Choroid plexus epithelial cell (primary cell): ENCODE measurements around a stretch of chr9.

GRCh38 chr9:94921748-94922098 lies 195.2 kb downstream of the AOPEP start:
- RRBS: 3% methylated on average over 3 of the region's 10 CpGs

GRCh38 chr9:94929284-94930015 lies 203.0 kb downstream of the AOPEP start:
- RRBS: no CpG with 5 or more reads among the region's 17 CpGs

DNA sequence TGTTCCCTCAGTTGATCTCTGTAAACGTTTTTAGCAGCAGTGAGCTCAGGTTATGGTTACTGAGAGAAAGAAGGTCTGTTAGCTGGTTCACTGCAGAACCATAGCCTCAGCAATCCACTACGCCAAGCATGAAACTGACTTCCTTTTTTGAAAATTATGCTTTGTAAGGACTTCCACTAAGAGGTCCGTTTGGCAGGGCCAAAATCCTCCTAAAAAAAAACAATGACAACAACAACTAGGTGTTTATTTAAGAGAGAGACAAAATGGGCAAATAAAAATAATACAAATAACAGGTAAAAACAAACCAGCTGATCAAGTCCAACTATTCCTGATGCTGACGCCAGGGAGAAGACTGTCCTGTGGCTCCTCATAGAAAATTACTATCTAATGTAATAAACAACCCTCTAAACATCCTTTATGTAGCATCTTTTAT lies 273.4 kb downstream of the AOPEP start:
- RRBS: no CpG with 5 or more reads among the region's 4 CpGs

GRCh38 chr9:95034478-95035085 lies 282.9 kb downstream of the FANCC start:
- RRBS: no CpG with 5 or more reads among the region's 4 CpGs

GRCh38 chr9:95063623-95064286 lies 253.8 kb downstream of the FANCC start:
- RRBS: no CpG with 5 or more reads among the region's 12 CpGs

GRCh38 chr9:95068981-95069464 lies 248.5 kb downstream of the FANCC start:
- RRBS: no CpG with 5 or more reads among the region's 6 CpGs

- RRBS: no CpG with 5 or more reads among the region's 16 CpGs
These were observed 183.1 kb downstream of the FANCC start for GRCh38 chr9:95134177-95135016.

- RRBS: no CpG with 5 or more reads among the region's 6 CpGs
These were observed 92.4 kb upstream of the FANCC start for GRCh38 chr9:95409856-95410421.

GRCh38 chr9:95426568-95427182 lies 82.4 kb downstream of the PTCH1 start:
- RRBS: 3% methylated on average over 17 of the region's 41 CpGs

DNA sequence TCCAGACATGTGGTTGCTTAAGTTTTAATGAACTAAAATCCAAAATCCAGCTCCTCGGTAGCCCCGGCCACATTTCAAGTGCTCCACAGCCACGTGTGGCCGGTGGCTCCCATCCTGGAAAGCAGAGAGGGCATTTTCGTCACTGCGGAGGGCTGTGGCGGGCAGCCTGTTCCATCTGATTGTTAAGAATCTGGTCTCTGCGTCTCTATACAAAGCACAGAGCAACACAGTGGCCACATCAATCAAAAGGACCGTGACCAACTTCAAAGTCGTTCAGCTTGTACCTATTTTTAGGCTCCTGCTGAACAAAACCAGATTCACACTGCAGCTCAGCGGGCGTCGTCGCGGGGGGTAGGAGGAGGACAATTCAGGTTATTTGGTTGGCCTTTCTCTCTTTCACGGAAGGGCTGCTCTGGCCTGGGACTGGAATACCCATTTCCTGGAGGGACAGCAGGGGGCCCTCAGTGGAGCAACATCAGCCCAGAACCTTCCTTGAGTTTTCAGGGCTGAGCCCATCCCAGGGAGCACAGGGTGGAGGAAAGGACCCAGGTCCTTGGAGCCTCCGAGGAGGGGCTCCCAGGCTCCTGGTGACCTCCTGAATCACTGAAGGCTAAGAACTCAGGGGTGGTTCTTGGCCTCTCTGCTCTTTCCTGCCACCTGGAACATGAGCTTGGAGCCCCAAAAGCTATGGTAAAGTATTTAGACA lies 61.0 kb downstream of the PTCH1 start:
- RRBS: no CpG with 5 or more reads among the region's 17 CpGs

- RRBS: 1% methylated on average over 34 of the region's 73 CpGs
These were observed 3.4 kb downstream of the PTCH1 start for GRCh38 chr9:95505458-95506311.

DNA sequence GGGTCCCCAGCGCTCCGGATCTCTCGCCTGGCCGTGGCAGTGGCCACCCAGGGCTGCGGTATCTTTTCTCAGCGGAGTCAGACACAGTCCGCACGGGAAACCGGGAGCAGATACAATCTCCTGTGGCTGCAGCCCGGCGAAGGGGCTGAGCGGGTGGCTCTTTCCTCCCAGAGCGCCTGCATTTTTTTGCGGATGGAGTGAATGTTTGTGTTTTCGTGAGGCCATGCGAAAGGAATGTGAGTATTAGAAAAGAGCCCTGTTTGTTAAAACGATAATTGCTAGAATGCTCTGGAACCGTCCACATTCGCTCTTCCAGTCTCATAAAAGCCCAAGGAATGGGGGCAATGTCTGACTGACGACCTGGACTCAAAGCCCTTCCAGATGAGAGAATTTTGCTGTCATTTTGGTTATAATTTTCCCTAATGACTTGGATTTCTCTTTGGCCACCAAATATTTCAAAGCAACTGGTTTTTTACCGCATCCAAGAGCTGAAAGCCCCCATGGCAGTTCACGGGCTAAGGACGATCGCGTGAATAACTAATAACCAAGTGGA lies 61.2 kb upstream of the PTCH1 start:
- RRBS: 5% methylated on average over 7 of the region's 25 CpGs

- RRBS: no CpG with 5 or more reads among the region's 6 CpGs
These were observed 131.3 kb upstream of the PTCH1 start for GRCh38 chr9:95640297-95640760.

DNA sequence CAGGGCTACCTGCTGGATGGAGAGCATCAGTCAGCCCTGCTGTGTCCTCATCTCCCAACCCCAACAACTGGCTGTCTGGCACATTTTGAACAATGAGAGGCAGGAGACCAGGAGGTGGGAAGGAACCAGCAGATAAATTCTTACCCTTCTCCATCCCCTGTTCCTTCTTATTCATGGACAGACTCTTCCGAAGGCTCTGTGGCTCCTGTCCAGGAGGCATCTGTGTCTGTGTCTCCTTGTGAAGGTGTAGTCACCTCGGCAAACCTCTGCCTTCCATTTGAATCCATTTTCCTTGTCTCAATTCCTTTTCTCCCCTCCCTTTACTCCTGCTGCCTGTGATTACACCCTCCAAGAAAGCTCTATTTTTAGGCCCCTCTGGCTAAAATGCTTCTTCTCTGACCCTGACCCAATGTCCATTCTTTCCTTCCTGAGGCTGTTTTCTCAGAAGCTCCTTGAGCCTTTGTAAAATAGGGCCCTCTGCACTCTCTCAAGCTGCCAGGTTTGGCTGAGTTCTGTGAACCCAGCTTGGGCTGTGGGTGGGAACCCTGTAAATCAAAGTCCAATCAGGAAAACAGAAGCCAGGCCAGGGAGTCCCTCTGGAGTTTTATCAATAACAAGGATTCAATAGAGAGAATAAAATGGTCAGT lies 43.9 kb upstream of the ERCC6L2 start:
- RRBS: no CpG with 5 or more reads among the region's 2 CpGs

DNA sequence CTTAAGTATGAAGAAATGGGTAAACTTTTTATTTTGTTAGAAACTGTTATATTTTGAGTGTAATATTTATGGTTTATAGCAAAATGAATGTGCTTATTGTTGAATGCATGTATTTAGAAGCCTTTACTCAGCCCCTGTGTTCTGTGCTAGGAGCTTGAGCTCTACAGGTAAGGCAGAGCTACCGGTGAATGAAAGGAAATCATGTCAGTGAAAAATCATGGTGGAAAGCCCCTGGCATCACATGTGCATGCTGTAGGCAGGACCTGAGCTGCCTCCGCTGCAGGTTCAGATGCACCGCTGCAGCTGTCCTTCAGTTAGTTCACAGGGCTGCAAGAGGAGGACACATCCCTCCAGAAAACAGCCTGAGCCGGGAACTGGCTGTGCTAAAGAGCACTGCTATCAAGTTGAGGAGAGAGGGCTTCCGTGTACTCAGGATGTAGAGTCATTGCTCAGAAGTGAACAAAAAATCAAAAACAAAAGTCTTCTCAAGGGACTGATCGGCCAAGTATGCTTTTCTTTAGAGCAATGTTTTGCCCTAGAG lies 138.5 kb downstream of the ERCC6L2 start:
- RRBS: no CpG with 5 or more reads among the region's 6 CpGs

DNA sequence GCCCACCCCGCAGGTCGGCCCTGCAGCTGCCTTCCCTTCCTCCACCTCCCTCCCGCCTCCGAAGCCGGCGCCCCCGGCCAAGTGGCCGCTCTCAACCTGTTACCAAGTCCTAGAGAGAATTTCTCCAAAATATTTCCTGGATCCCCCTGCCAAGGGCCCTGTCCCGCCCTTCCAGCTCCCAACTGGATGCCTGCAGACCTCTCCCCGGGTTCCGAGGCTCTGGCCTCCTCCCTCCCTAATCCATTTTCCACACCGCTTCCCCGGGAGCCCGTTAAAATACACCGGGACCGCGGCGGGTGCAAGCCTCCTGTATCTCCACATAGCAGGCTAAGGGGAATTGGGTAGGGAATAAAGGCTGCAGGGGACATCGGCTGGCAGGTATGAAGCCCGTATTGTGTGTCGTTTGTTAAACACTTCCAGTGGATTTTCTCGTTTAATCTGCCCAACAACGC lies 146.5 kb downstream of the ERCC6L2 start:
- RRBS: 3% methylated on average over 9 of the region's 23 CpGs

DNA sequence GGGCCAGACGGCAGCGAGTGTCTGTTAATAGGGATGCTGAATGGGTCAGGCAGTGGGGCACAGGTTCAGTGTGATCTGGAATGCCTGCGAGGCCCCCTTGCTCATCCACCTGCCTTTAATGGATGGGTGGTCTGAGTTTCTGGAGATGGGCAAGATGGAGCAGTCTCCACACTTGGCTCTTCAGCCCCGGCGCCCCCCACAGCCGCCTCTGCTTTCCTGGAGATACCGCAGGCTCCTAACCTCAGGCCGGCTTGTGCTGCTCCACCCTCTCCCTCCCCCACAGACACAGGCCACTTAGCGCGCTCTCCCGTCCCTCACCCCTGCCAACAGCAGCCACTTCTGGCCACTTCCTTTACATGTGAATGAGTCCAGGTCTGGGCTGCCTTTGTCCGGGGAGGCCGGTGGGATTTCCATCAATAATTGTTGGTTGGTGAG lies 147.2 kb downstream of the ERCC6L2 start:
- RRBS: 16% methylated on average over 5 of the region's 13 CpGs

GRCh38 chr9:96413326-96414412 lies 4.5 kb downstream of the ZNF367 start:
- RRBS: no CpG with 5 or more reads among the region's 8 CpGs

- RRBS: no CpG with 5 or more reads among the region's 8 CpGs
These were observed 1.6 kb downstream of the ZNF367 start for GRCh38 chr9:96416412-96417055.

DNA sequence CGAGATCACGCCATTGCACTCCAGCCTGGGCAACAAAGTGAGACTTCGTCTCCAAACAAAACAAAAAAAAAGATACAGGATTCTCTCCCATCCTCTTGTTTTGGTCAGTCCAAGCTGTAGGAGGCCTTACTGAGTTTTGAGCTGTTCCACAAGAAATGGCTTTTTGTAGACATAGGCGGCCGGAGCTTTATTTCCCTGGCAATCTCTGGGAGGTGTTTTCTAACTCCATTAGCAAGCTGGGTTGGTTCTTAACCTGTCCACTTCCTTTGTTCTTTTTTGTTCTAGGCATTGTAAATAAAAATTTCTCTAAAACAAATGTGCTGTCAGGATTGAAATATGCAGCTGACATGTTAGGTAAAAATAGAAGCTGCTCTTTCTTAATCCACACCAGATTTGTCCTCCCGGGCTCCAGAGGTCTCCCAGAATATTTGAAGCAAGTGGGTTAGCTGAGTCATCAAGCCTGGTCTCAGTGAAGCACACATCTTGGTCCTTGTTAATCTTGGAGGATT lies 36.2 kb downstream of the HABP4 start:
- RRBS: no CpG with 5 or more reads among the region's 6 CpGs